SK-MEL-5 (cell line): Measurements from ENCODE around the genes CHDH and APPL1.

DNA sequence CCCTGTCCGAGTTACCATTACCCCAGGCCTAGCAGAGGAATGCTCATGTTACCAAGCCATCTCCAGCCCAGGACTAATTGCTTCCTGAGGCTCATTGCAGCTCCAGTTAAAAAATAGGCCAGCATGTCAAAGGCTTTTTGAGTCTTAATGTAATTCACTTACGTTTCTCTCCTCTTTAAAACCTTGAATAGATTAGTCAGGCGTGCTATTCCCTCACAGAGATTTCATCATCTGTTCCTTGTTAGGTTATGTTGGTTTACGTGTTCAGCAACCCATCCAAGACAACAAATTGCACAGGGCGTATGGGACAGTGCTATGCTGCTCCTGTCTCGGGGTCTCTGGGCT, 117.2 kb downstream of the CHDH start:
RAMPAGE:
- cytosol, long total RNA, result no peak
- long total RNA, result no peak
- nucleus, long total RNA, result no peak

DNA sequence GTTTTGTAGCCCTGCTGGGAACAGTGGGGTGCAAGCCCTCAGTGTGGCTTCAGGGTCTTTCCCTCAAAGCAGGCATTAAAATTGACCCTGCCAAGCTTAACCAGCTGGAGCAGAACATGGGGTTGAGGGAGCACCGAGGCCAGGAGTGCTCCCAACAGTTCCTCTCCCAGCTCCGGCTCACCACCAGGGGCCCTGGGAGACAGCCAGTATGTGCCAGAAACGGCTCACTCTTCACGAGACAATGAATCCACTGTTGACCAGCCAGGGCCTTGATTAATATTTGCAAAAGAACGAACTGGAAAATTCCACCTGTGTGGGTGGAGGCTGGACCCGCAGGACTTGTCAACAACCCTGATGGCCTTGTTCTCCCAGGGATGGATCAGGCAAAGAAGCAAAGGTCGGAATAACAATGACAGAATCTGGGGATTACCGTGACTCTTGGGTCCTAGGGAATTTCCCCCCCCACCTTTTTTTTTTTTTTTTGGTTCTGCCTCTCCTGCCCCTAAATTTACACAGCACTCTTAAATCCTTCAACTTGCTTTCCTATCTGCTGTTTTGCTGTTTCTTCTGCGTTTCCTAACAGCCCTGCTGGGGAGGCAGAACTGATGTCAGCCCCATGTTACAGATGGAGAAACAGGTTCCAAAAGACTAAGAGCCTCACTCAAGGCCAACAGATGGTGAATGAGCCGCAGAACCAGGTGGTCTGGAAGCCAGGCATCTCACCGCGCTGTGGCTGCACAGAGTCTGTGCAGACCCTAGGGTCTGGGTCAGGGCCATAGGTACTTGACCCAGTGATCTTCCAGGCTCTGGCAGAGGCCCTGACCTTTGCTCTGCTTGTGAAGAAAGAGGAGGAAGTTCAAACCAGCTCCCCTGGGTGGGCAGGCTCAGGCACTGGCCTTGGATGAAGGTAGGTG, 3.2 kb downstream of the CHDH start:
RAMPAGE:
- cytosol, long total RNA, result no peak
- long total RNA, result no peak
- nucleus, long total RNA, result no peak

DNA sequence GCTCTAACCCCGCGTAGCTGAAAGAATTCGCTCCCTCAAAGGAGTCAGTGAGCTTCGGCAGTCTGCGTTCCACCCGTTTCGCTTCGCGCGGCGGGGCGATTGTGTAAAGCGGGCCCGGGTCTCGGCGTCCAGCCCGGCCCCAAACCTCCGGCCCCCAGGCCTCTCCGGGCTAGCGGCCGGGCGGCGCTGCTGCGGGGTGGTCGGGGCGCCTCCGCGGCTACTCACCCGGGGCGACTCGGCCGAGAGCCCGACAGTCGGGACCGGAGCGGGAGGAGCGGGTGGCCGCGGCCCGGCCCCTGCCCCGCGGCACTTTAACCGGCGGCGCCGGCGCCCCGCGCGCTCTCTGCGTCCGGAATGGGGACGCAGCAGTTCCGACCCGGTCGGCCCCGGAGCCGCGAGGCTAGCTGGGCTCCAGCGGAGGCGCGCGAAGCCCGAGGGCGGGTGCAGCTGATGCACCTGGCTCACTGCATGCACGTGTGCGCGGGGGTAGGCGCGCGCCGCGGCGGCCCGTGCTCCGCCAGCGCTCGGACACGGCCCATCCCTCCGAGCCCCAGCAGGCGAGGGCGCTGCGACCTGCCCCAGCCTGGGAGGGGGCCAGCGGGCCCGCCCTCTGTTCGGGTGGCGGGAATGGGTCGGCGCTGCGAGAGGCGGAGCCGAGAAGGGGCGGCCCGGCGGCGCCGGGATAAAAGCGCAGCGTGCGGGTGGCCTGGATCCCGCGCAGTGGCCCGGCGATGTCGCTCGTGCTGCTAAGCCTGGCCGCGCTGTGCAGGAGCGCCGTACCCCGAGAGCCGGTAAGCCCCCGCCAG, at the start of gene CHDH:
Gene CHDH, minus strand, starts transcription at position 562 of the 806 bp plus-strand sequence.
RAMPAGE:
- cytosol, long total RNA, result no peak
- long total RNA, result no peak
- nucleus, long total RNA, result no peak

RAMPAGE:
- cytosol, long total RNA, result no peak
- long total RNA, result no peak
- nucleus, long total RNA, result no peak
Measured at GRCh38 chr3:54033634-54034303, 88.6 kb upstream of the CACNA2D3 start.

GRCh38 chr3:55166296-55166514, 238.3 kb upstream of the LRTM1 start:
RAMPAGE:
- cytosol, long total RNA, result no peak
- long total RNA, result no peak
- nucleus, long total RNA, result no peak

RAMPAGE:
- cytosol, long total RNA, result no peak
- long total RNA, result no peak
- nucleus, long total RNA, result no peak
Measured at GRCh38 chr3:55483431-55484078, 3.6 kb downstream of the WNT5A start.

RAMPAGE:
- cytosol, long total RNA, result no peak
- long total RNA, result no peak
- nucleus, long total RNA, result no peak
Measured at GRCh38 chr3:55620368-55620997, 133.4 kb upstream of the WNT5A start.

RAMPAGE:
- cytosol, long total RNA, result no peak
- long total RNA, result no peak
- nucleus, long total RNA, result no peak
Measured at GRCh38 chr3:56692482-56692977, 9.5 kb upstream of the TASOR start.

RAMPAGE:
- cytosol, long total RNA, result no peak
- long total RNA, result no peak
- nucleus, long total RNA, result no peak
Measured at GRCh38 chr3:56735251-56735519, 52.1 kb upstream of the TASOR start.

RAMPAGE:
- cytosol, long total RNA, result no peak
- long total RNA, result no peak
- nucleus, long total RNA, result no peak
Measured at GRCh38 chr3:56962203-56962751, 98.2 kb upstream of the SPATA12 start.

DNA sequence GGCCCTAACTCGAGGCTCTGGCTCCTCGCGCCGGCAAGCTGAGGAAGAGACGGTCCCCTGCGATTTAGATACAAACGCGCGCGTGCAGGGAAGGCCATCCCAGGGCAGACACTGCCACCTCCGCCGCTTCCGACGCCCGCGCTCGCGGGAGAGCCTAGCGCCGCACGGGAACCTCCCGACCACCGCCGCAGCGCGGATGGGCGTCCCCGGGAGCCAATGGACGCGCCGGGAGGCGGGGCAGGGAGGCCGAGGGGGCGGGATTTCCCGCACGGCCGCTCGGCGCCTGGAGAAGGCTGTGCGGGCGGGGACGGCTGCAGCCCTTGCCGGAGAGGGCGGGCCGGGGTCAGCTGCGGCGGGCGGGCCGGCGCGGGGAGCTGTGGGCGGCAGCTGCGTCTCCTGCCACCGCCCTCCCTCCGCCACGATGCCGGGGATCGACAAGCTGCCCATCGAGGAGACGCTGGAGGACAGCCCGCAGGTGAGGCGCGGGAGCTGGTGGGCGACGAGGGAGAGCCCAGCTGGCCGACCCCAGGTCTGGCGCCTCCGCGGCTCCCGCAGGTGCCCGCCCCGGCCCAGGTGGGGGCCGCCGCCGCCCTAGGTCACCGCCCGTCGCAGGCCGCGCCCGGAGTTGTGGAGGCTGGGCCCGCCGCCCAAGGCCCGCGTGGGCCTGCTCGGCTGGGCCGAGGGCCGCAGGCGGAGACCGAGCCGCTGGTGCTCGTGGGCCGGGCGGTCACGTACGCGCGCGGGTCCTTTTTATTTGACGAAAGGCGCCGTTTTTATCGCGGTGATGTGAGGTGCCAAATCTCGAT, at the start of gene APPL1:
Gene APPL1, plus strand, starts transcription at position 267 of the 806 bp plus-strand sequence.
RAMPAGE:
- cytosol, long total RNA, result no peak
- long total RNA, result no peak
- nucleus, long total RNA, result start-site peak on the plus strand centred at position 342 of the sequence, 84 bp wide, 143 and 49 reads in 2 replicates

GRCh38 chr3:57276539-57276852, 16.0 kb downstream of the ASB14 start:
RAMPAGE:
- cytosol, long total RNA, result no peak
- long total RNA, result no peak
- nucleus, long total RNA, result no peak

DNA sequence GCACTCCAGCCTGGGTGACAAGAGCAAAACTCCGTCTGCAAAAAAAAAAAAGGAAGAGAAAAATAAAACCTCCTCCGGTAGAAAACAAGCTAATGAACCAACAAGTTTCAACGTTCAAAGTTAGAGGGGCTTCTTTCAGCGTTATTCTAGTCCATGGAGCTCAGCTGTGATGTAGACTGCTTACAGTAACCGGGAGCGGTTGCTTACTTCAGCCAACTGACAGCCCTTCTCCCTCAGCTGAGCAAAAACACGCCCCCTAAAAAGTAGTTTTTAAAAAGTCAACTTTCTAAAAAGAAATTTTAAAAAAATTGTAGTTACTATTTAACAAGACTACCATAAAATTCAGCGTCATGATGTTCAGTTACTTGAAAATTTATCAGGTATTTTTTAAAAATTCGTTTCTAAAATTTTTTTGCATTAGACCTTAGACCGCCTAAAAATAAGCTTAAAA, 1.2 kb downstream of the ARF4 start:
RAMPAGE:
- cytosol, long total RNA, result no peak
- long total RNA, result no peak
- nucleus, long total RNA, result no peak

RAMPAGE:
- cytosol, long total RNA, result no peak
- long total RNA, result no peak
- nucleus, long total RNA, result no peak
Measured at GRCh38 chr3:57890814-57891458, 117.3 kb upstream of the FLNB start.

DNA sequence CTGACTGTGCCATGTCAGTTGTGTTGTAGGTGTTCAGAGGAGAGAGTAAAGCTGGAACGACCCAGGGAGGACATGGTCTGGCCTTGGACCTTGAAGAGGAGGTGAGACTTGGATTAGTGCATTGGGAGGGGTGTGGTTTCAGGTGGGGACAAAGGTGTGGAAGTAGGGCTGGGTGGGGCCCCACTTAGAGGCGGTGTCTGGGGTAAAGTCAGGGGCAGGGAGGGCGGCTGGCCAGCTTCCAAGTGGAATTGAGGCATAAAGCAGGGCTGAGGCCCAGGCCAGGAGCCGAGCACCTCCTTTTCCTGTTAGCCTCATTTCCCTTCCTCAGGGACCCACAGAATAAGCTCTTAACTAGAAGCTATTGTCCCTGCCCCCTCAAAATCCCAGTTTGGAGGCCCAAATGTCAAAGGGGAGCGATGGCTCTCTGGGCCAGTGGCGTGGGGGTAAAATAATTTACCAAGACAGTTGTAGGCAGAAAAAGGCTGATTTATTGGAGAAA, 36.2 kb upstream of the FLNB start:
RAMPAGE:
- cytosol, long total RNA, result no peak
- long total RNA, result no peak
- nucleus, long total RNA, result no peak

GRCh38 chr3:57983169-57983595, 25.0 kb upstream of the FLNB start:
RAMPAGE:
- cytosol, long total RNA, result no peak
- long total RNA, result no peak
- nucleus, long total RNA, result no peak

DNA sequence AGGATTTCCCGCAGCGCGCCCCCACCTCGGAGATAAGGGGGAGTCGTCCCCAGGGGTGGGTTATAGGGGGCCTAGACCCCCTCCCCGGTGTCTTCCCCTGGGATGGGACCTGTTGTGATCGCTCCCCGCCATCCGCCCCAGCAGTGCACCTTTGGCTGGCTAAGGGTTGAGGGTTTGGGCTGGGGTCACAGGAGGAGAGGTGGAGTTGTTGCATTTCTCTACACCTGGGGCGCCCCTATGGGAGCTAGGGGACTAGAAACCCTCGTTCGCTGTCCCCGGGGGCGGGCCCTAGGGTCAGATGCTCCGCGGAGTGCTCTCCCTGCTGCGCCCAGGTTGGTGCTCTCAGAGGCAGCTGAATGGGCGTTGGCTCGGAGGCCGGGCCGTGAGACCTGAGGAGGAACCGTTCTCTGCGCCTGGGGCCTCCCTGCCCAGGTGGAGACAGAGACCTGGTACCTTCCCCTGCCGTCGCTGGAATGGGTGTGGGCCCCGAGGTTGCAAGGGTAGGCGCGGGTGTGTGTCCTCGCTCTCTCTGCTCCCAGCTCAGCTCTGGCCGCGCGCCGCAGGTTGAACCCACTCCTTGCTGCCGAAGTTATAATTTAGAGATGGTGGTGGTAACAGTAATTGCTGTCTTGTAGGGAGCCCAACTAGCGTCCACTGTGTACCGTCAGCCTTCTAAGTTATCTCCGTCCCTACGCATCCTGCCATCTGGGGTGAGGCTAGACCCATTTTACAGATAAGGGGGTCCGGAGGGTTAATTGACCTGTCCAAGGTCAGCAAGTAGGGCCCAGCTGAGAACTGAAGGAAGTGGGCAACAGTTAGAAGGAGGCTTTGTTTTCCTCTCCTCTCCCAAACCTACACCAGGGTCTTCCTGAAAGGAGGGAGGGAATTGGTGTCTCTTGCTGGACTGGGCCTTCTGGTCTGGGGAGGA, 974 bp downstream of the FLNB start:
RAMPAGE:
- cytosol, long total RNA, result no peak
- long total RNA, result no peak
- nucleus, long total RNA, result no peak

GRCh38 chr3:58044721-58045187, 36.5 kb downstream of the FLNB start:
RAMPAGE:
- cytosol, long total RNA, result no peak
- long total RNA, result no peak
- nucleus, long total RNA, result no peak

DNA sequence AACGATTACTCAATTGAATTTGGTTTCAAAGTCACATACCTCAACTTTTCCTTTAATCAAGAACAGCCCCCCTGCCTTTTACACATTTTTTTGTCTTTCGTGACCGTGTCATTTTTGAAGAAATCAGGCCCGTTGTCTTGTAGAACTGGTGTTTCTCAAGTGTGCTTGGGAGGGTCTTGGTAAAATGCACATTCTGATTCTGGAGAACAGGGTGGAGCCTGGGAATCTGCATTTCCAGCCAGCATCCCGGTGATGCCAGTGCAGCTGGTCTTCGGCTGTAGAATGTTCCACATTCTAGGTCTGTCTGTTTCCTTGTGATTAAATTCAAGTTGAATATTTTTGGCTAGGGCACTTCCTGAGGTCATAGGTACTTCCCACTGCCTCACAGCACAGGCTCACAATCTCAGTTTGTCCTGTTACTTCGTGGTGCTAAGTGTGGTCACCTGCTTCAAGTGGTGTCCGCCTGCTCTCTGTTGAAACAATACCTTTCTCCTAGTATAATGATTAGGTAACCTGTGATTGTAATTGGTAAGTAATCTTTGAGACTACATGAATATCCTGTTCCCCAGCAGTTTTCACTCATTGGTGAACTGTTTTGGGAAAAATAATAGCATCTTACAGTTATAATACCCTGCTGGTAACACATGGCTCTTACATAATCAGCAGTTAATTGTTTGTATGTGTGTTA, 40.1 kb downstream of the FLNB start:
RAMPAGE:
- cytosol, long total RNA, result no peak
- long total RNA, result no peak
- nucleus, long total RNA, result no peak

RAMPAGE:
- cytosol, long total RNA, result no peak
- long total RNA, result no peak
- nucleus, long total RNA, result no peak
Measured at GRCh38 chr3:58052290-58052873, 44.2 kb downstream of the FLNB start.